Myometrial cell (primary cell): ENCODE measurements around the gene RTN4.

- RAMPAGE, long total RNA: no peak
Measured at GRCh38 chr2:53786287-53786784, 417 bp downstream of the ASB3 start.

DNA sequence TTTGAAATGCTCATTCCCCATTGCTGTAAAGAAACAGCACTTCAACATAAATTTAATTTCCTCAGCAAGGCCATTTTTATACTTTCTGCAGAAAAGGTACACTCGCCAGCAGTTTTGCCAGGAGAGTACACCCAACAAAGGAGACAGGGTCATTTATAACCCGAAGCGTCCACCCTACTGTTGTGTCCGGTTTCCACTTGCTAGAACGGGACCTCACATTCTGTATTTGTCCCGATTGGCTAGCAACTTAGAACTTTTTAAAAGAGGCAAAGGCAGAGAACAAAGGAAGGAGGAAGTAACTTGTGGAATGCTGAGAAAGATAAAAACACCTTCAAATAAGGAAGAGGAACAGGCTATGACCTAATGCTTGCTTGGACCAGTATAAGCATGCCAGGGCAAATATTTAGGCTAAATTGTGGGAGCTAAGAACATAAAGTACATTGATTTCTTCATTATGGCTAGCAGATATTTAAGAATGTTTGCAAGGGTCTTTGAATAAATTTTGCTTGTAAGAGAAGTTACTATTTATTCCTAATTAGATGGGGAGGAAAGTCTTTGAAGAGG is 9.0 kb downstream of the PSME4 start:
- RAMPAGE, long total RNA: no peak

- RAMPAGE, long total RNA: no peak
Measured at GRCh38 chr2:54122802-54123683, 133.0 kb downstream of the TSPYL6 start.

DNA sequence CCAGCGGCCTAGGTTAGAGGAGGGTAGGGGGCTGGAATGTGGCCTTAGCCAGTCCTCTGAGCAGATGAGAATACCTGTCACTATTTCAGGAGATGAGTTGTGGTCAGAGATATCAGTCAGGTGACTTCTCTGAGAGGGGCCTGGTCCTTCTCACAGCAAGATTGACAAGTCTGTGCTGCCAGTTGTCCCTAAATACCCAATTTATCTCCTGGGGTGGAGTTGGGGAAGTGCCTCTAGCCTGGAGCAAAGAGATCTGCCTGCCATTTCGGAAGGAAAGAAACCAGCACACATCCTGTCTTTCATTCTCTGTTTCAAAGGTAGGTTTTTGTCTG is 13.5 kb downstream of the SPTBN1 start:
- RAMPAGE, long total RNA: no peak

- RAMPAGE, long total RNA: no peak
Measured at GRCh38 chr2:54575122-54575448, 119.0 kb downstream of the SPTBN1 start.

DNA sequence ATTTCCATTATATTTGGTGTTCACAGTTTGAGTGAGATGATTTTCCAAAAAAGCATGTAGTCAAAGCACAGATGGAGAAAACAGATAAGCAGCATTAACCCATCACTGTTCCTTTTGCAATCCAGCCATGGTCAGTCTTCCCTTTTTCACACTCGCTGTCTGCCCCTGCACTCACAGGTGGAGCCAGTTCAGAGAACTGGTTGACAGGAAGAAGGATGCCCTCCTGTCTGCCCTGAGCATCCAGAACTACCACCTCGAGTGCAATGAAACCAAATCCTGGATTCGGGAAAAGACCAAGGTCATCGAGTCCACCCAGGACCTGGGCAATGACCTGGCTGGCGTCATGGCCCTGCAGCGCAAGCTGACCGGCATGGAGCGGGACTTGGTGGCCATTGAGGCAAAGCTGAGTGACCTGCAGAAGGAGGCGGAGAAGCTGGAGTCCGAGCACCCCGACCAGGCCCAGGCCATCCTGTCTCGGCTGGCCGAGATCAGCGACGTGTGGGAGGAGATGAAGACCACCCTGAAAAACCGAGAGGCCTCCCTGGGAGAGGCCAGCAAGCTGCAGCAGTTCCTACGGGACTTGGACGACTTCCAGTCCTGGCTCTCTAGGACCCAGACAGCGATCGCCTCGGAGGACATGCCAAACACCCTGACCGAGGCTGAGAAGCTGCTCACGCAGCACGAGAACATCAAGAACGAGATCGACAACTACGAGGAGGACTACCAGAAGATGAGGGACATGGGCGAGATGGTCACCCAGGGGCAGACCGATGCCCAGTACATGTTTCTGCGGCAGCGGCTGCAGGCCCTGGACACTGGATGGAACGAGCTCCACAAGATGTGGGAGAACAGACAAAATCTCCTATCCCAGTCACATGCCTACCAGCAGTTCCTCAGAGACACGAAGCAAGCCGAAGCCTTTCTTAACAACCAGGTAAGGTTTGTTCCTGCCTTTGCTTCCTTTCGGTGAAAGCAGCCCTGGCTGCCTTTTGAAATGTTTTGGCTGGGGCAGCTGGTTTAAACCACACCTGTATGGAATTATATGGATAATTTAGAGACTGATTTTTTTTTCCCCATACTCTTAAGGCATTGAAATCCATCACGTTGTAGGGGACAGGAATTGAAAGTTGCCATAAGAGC is 92.4 kb upstream of the EML6 start:
- RAMPAGE, long total RNA: no peak

DNA sequence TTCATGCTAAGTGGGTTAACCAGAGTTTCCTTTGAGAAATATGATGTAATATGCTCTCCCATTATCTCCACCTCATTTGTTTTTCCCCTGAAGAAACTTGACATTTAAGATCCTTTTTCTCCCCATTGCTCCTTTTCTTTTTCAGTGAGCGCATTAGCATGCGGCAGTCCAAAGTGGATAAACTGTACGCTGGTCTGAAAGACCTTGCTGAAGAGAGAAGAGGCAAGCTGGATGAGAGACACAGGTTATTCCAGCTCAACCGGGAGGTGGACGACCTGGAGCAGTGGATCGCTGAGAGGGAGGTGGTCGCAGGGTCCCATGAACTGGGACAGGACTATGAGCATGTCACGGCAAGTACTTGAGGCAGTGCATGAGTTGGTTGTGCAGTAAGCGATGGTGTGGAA is 74.6 kb upstream of the EML6 start:
- RAMPAGE, long total RNA: no peak

- RAMPAGE, long total RNA: no peak
Measured at GRCh38 chr2:54658883-54659348, 64.5 kb upstream of the EML6 start.

- RAMPAGE, long total RNA: no peak
Measured at GRCh38 chr2:54671878-54672261, 51.6 kb upstream of the EML6 start.

- RAMPAGE, long total RNA: no peak
Measured at GRCh38 chr2:54947269-54947836, 102.9 kb downstream of the RTN4 start.

GRCh38 chr2:55014920-55015455 is 35.3 kb downstream of the RTN4 start:
- RAMPAGE, long total RNA: no peak

DNA sequence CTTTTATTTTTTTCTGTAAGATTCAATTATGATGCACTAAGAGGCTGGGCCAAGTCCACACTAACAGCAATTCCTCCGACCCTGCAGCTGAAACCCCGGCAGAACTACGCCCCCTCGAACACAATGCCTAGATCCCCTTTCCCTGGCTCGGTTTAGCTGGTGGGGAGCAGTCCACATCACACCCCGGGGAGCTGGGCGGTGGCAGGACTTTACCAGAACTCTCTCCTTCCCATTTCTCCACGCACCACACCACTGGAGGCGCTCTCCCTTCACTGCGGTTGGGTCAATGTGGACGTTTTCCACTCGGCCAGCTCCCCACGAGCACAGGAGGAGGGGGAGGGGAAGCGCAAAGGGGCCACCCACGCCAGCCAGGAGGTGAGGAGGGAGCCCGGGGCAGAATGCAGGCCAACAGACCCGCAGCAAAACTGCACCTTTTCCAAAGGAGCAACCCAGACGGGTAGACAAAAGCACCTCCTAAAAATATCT is 1.3 kb downstream of the RTN4 start:
- RAMPAGE, long total RNA: no peak

DNA sequence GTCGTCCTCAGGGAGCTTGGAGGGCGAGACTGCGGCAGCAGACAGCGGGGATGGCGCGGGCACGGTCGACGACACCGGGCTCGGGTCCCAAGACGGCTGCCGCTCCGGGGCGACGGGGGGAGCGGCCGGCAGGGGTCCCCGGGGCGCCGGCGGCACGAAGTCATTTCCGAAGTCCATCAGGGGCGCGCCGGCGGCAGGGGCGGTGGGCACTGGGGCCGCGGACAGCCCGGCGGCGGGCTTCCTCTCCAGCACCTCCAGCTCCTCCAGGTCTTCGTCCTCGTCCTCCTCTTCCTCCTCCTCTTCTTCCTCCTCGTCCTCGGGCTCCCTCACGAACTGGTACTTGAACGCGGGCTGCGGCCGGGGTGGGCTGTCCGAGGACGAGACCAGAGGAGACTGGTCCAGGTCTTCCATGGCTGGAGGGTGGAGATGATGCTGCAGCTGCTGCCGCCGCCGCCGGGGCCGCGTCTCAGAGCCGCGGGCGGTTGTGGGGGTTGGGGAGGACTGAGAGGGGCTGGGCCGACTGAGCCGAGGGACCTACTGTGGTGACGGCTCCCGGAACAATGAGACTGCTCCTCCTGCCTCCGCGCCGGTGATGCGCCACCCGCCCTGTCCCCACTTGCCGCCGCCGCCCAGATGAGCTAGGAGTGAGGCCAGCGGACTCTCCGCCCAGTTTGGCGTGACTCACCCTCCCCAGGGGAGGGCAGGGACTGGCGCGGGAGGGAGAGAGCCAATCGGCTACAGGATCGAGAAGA is at the start of gene RTN4:
RTN4 (minus strand) TSS at position 562 of the 752 bp plus-strand sequence.
- RAMPAGE, long total RNA: start-site peak on the minus strand centred at position 450 of the sequence, 70 bp wide, 172 and 273 reads in 2 replicates; start-site peak on the minus strand centred at position 598 of the sequence, 78 bp wide, 1,284 and 1,665 reads in 2 replicates

DNA sequence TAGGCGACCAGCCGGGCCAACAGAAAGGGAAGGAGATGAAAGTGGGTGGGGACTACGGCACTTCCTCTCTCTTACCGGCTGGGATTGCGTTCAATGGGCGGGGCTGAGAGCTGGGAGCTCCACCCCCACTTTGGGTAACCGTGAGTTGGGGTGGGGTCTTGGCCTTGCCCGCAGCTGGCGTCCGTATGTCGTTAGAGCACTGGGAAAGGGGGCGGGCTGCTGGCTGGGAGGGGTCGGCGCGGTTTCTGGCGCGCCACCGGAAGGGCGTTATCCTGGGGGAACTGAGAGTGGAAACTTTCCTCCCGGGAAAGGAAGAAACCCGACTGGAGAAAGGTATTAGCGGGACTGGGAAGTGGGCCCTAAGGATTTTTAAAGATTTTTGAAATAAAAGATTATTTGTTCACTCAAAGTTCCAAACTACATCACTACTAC is 407 bp upstream of the RTN4 start:
- RAMPAGE, long total RNA: no peak

- RAMPAGE, long total RNA: no peak
Measured at GRCh38 chr2:55099851-55100882, 49.9 kb upstream of the RTN4 start.

GRCh38 chr2:55112304-55113093 is 62.2 kb upstream of the RTN4 start:
- RAMPAGE, long total RNA: no peak

DNA sequence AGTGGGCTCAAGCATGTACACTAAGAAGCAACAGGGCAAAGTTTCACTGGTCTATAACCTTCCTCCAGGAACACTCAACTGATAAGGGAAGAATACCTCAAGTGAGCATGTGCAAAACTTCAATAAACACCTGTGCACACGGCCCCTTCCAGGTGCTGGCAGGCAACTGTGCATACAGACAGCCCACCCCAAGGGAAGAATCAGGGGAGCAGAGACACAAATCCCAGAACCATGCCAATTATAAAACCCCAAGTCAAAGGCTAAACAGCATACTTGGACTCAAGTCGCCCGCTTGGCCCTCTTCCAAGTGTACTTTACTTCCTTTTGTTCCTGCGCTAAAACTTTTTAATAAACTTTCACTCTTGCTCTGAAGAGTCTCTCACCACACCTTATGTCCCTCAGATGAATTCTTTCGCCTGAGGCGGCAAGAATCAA is 85.9 kb upstream of the RTN4 start:
- RAMPAGE, long total RNA: no peak

DNA sequence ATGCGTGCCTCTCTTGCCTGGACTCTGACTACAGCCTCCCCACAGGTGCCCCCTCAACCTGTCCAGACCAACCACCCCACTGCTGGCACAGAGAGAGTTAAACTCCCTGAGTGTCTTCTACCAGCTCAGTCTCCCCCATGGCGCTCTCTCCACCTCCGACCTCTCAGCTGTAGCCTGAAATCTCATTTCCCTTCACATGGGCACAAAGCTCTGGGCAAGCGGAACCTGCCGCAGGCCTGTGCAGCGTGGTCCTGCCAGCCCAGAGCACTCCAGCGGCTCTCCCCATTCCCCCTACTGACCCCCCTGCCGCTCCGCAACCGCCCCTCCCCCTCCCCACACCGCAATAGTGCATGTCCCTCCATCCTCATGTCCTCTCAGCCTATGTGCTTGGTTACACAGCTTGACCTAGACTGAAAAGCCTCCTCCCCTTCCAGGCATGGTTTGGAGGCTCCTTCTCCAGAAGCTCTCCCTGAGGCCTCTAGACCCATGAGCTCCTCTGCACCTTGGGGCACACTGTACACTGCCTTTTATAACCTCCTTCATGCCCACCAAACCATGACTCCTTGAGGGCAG is 87.4 kb upstream of the RTN4 start:
- RAMPAGE, long total RNA: no peak

DNA sequence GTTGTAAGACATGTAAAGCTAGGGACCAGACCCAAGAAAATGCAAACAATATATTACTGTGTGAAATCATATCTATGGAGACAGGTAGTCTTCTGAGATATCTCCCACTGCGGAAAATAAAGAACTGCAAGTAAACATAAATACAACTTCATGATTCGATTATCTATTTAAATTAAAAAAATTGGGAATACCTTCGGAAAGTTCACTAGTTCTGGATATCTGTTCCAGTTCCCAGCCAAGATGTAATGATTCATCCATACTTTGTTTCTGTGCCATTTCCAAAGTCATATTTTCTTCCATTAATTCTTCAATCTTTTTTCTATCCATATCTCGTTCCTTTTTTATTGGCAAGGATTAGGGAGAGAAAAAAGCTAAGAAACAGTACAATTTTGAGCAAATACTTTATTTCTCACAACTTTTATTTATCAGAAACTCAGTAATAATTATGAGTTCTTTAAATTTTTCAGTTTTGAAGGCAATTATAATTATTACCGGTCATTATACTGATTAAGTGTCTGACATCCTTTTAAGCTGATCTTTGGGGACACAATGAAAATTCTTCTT is 74.5 kb upstream of the MTIF2 start:
- RAMPAGE, long total RNA: no peak

- RAMPAGE, long total RNA: no peak
Measured at GRCh38 chr2:55519895-55520723, 591 bp downstream of the CFAP36 start.